ENCODE results near the genes WWOX and ATMIN.

DNA sequence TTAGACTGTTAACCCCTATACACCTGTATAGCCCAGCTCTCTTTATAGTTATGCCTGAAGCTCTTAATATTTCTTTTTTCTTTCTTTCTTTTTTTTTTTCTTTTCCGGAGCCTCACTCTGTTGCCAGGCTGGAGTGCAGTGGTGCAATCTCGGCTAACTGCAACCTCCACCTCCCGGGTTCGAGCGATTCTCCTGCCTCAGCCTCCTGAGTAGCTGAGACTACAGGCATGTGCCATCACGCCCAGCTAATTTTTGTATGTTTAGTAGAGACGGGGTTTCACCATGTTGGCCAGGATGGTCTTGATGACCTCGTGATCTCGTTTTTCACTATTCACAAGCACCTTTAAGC lies 15.8 kb downstream of the CNTNAP4 start:
- PRO-cap: no peak

DNA sequence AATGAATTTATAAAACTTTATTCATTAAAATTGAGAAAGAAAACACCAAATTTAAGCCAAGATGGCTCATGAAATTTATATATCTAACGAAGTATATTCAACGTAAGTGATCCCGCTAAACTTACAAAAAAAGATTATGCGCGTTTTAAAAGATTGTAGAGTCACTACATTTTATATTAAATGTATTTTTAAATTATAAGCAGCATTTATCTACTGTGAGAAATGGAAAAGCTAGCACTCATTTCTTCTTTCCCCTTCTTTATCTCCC lies 232.2 kb downstream of the CNTNAP4 start:
- PRO-cap: no peak

DNA sequence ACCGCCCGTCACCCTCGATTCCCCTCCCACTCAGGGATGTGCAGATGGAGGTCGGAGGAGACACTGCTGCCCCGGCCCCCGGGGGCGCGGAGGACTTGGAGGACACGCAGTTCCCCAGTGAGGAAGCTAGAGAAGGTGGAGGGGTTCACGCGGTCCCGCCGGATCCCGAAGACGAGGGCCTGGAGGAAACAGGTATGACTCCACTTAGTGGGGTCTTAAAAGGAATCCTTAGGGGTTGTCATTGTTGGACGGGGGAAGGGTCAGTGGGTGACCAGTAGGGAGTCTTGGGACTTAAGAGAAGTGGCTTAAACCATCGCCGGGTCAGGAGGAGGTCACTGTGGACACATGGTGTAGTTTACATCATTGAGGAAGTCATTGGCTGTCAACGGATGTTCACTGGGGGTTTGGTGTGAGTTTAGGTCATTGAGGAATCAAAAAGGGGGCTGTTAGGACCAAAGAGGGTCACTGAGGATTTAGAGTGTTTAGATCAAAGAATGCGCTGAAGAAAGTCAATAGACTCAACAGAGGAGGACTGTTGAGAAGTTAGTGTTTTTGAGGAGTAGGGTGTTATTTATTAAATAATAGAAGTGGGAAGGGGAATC lies 553 bp downstream of the MON1B start:
- PRO-cap: bidirectional peak, plus-strand start at position 128 of the sequence, minus-strand start at position 95 of the sequence

DNA sequence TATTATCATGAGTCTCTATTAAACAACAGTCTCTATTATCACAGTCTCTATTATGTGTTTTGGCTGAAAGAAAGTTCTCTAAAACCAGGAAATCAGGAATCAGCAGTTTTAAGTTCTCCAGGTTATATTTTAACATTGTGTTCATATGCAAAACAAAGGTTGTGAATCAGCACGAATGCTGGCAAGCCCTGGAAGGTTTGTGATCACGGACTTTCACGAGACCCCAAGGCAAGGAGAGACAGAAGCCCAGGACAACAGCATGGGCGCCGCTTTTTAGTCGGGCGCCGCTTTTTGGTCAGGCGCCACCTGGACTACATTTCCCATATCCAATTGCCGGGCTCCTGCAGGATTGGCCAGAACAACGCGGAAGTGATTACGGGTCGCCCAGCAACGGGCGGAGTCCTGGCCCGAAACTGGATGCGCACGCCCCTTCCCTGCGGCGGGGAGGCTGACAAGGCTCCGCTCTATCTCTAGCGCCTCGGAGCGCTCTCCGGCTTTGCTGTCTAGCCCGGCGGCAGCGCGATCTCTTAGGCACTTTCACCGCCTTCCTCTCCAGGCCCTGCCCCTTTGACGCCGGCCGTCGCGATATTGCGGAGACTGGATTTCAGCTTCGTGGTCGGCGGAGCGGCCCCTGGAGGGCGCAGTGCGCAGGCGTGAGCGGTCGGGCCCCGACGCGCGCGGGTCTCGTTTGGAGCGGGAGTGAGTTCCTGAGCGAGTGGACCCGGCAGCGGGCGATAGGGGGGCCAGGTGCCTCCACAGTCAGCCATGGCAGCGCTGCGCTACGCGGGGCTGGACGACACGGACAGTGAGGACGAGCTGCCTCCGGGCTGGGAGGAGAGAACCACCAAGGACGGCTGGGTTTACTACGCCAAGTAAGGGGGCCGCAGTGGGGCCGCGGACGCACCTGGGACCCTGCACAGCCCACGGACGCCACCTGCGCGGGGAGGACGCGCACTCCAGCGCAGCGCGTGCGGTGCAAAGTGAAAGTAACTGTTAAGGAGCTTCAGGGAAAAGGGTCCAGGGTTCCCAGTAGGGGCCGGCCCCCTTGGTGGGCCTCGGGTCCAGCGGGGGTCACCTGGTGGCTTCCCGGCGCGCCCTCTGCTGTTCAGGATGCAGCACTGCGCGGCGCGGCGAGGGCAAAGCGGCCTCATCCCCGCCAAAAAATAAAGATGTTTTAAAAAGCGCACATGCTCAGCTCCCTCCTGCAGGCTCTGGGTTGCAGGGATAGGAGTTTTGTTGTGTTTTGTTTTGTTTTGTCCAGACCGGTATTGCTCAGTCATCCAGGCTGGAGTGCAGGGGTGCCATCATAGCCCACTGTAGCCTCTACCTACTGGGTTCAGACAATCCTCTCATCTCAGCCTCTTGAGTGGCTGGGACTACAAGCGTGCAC lies at the start of gene WWOX:
Gene WWOX (plus strand): TSS at position 641 of the 1,390 bp plus-strand sequence.
- PRO-cap: bidirectional peak, plus-strand start at position 643 of the sequence, minus-strand start at position 569 of the sequence; bidirectional peak, plus-strand start at position 971 of the sequence, minus-strand start at position 982 of the sequence

- PRO-cap: no peak
Observed at GRCh38 chr16:78714766-78715223, 615.3 kb downstream of the WWOX start.

DNA sequence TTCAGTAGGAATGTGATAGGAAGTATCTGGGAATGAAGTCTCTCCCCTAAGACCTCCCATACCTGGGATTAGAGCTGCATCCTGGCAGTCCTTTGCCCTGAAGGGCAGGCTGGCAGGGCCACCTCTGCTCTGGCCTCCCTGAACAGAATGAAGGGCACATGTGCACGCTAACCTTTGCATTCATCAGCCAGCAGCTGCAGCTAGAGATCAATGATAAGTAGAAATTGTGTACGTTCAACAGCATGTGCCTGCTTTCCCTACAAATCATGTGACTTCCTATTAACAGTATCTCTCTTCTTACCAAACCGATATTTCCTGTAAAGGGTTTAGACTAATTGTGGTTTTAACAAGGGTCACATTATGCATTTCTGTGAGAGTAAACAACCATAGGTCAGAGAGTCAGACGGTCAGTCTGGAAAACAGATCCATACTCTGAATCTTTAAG lies 219.6 kb downstream of the MAF start:
- PRO-cap: no peak

- PRO-cap: no peak
Observed at GRCh38 chr16:79508886-79509717, 91.4 kb downstream of the MAF start.

DNA sequence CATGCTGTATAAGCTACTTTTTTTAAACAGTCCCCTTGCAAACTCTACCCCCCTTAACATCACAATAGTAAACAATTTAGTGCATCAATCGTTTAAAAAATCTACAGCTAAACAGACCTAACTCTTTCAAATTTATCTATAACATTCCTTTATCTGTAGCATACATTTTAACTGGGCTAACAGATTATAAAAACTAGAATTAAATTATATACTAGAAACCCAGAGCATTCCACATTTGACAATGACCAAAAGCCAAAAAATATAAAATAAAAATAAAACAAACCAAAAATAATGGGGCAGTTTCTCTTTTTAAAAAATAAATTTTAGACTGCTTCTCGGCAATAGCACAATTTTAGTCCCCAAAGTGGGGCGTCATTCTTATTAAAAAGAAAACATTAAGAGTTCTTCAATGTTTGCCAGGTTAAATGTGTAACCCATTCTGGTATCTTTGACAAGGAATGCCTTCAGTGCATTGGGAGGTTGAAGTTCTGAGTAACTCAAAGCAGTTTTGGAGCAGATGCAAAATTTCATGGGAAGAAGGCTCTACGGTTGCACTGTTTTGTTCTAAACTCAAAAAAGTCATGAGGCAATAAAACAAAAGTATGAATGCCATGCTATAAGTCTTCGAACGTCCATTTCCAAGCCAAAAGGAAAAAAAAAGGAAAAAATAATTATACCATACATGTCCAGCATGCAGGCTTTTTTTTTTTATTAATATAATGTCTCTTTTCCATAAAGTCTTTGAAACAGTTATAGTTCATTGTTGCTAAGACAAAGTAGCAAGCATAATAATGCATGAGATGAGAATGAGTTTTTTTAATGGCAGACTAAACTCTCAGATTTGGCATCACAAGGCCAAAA lies 3.2 kb downstream of the MAF start:
- PRO-cap: no peak

DNA sequence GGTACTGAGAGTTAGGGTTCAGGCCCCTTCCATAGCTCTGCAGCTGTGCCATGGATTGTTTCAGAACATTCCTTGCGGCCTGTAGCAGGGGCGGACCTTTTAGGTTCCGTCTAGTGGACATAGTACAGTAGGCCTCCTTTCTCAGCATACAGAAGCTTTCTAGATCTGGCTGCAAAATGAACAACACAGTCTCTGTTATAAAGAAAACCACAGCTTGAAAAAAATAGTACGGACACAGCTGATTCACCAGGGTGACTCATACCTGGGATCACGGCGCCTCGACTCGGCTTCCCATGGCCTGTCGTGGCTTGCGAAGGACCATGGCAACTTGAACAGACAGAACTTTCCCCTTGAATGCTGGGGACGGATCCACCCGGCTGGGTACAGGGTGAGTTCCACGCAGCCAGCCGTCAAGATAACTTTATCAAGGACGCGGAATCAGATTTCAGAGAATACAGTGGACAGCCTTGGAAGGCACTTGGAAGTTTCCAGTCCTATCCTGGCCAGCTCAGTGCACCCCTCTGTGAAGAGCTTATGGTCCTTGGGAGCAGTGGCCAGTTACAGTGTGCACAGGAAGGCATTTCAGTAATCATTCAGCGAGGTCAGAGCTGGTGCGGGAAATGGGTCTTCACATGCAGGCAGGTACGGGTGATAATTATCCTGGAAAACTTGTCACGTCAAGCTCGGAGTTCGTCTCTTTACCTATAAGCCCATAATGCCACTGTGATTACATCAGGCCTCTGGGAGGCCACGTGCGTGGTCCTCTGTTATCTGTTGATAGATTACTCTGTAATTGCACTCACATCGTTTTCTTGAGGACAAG lies 57.9 kb upstream of the MAF start:
- PRO-cap: no peak

DNA sequence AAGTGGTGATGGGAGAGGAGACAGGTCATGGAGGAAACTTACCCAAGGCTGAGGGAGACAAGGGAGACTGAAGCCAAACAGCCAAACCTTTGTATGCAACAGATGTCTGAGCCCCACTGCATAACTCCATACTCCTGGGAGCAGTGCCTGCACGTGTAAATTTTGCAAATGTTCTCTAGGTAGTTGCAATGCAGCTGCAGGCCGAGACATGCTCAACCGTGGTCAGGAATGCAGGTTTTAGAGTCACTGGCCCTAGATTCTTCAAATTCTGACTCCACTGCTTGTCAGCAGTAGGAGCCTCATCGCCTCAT lies 11.4 kb downstream of the DYNLRB2 start:
- PRO-cap: no peak

DNA sequence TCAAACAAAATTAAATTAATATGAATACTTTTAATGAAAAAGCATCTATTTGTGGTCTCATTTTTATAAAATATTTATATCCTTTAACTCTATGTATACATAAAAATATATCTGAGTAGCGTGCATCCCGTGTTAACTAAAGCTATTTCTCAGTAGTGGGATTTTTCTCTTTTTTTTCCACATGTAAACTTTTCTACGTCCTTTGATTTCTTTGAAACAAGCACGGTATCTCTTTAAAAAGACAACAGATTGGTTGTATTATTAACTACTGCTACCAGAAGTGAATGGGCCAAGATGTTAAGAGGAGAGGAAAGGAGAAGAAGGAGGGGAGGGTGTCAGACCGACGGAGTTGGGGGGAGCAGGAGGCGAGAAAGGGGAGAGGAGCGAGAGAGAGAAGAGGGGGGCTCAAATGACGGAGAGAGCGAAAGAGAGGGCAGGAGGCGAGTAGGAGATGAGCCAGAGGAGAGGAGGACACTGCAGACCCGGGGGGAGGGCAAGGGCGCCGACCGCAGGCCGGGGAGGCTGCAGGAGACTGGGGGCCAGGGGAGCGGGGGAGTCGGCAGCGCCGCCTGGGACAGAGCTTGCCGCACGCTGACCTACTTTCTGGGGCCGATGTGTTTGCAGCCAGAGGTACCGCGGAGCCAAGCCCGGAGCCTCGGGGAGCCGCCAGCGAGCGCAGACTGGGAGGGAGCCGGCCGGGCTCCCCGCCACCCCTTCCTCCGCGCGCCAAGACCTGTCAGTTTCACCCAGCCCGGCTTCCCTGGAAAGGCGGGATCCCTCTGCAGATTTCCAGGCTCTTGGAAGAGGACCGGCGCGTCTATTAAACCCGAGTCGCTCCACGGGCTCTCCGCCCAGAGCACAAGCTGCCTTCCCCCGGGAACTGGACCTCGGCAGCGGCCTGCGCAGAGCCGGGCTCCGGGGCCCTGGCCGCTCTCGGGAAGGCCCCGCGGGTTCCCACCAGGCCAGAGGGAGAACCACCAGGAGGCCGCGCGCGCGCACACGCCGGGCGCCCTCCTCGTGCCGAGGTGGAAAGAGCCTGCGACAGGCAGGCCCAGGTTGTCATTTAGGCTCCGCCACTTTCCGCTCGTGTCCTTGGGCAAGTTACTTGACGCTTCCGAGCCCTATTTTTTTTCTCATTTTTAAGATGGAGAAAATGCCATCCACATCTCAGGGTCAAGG lies 74.7 kb downstream of the CMC2 start:
- PRO-cap: unidirectional peak, plus-strand start at position 669 of the sequence

DNA sequence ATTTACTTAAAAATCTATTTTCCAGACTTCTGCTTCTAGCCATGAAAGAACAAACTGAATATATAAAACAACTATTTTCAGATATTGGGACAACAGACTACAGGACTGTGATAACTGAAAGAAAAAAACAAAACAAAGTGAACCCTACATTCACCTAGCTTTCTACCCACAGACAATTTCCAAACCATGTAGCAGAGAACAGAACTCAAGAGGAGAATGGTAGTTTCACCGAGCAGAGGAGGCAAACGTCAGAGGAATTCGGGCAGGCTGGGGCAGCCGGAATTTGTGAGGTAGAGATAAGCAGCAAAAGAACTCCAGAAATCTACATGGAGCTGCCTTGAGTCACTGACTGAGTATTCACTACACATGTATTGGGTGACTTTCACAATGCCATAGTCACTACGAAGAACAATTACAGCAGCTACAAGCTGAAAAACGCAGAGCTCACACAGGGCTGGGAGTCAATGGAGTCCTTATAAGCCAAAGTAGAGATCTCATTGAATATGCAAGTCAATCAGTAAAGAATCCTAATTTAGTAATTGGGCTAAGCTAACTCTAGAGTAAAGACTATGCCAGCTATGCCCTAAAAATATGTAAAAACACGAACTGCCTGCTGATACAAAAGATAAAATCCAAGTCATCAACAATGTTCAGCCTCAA lies 13.4 kb downstream of the CMC2 start:
- PRO-cap: no peak

DNA sequence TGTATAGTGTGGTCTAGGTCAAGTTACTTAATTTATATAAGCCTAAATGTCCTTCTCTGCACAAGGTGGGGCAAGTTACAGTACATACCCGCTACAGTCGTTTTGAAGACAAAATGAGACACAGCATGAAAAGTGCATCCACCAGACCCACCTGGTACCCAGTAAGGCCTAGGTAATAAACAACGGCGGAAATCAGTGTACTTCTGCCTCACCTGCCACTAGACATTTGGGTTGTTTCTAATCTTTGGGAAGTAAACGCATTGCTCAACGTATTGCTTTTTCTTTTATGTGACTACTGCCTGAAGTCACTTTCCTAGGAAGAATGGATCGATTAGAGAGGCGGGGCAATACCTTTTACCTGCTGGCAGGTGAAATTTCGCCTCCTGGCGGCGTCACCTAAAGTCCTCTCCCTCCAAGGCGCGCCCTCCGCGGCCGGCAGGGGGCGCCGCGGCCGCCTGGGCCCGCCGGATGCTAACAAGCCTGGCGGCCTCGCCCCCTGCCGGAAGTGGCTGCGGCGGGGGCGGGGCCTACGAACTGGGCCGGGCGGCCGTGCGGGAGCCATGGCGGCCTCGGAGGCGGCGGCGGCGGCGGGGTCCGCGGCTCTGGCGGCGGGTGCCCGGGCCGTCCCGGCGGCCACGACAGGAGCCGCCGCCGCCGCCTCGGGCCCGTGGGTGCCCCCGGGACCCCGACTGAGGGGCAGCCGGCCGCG lies at the start of gene ATMIN:
Gene ATMIN (plus strand): TSS at position 532 of the 709 bp plus-strand sequence.
- PRO-cap: unidirectional peak, plus-strand start at position 535 of the sequence

- PRO-cap: no peak
Observed at GRCh38 chr16:81045532-81046167, 10.0 kb downstream of the ATMIN start.

DNA sequence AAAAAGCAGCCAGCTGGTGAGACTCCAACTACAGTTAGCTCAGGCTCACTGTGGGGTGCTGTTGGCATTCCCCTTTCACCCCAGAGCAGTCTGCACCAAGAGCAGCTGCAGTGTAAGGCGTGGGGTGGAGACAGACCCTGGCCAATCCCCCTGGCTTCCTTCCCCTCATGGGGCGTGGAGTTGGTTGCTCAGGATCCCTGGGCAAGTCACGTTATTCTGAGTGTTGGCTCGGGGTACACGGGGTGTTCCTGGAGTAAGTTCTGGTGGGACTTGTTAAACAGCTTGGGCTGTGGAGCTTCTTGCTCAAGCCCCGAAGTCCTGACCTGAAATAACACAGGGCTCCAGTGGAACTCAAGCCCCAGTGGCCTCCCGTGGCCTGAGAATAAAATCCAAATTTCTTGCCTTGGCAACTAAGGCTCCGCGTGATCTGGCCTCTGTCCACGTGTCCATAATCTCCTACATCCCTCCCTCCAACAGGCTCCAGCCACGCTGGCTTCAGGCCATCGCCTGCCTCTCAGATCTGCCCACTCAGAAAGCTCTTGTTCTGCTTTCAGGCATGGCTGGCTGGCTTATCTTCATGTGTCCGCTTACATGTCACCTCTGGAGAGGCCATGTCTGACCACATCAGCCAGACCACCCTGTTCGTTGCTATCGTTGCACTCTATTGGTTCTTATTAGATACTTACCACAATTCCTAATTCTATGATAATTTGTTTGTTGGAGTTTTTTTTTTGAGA lies 49.3 kb upstream of the BCO1 start:
- PRO-cap: no peak

DNA sequence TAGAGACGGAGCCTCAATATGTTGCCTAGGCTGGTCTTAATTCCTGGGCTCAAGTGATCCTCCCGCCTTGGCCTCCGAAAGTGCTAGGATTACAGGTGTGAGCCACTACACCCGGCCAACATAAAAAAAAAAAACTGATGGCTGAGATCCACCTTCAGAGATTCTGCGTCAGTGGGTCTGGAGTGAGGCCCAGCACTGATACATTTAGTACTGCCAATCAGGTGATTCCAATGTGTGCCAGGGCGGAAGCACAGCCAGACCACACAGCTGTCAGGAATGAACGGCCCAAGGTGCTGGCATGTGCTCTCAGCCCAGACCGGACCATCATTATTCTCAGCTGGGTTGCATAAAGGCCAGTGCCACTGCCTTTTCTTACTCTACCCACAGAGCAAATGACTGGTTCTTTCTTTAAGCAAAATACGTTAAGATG lies 1.2 kb upstream of the BCO1 start:
- PRO-cap: no peak

DNA sequence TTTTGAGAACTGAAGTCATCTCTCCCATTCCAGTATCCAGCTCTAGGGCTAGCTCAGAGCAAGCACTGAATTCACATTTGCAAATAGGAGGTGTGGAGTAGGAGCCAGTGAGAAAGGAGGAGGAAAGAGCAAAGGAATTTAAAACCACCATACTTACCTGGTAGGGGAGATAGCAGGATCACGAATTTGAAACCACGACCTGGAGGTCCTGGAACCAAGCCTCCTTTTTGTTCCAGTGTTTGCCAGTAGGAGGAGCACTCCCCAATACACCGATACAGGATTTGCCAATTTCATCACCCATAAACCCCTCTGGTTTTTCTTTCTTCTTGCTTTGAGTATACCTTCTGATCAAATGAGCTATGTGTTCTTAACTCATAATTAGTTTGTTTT lies 22.5 kb downstream of the BCO1 start:
- PRO-cap: no peak

DNA sequence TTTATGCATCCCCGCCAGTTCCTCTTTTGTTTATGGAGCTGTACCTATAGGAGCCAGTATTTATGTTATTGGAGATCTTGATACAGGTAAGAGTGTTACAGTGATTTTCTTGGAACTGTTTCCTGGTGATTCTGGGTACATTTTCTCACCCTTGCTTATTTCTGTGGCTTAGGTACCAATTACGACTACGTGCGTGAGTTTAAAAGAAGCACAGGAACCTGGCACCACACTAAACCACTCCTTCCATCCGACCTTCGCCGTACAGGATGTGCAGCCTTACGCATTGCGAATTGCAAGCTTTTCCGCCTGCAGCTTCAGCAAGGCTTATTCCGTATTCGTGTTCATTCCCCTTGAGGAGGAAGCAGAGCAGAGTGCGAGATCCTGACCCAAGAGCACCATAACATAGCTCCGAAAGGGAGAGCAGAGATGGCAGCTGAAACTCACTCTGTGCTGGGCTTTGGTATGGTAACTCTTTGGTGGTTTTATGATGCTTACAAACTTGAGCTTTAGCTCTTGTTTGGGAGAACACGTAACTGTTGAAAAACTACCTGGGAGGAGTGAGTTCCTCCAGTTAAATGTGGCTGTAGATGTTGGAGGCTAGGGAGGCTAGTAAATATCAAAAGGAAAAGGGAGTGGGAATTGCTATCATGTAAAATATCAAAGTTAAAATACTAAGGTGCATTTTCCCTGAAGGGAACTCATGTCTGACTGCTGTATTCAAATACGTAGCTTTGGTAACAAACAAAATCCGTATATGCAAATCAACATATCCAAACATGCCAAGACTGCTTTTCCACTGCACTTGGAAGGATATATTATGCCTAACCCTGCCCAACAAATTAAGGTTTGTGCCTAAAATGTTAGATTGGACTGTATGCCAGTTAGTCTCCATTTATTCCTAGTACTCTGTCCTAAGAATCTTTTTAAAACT lies 62.7 kb downstream of the GAN start:
- PRO-cap: no peak

DNA sequence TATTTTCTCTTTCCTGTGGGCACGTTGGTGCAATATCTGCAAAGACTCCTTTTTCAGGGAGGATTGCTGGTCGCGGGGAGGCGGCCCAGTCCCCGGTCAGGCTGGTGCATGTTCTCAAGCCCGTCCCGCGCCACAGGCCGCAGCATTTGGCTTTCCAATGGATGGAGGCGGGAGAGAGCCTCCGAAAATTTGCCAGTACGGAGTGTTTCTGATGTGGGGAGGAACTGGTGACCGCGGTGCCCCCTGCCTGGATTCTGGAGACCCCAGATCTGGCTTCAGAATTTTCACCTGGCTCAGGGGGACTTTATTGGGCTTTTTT lies 2.3 kb downstream of the CMIP start:
- PRO-cap: no peak

GRCh38 chr16:81451622-81452397 lies 7.2 kb downstream of the CMIP start:
- PRO-cap: no peak